Mesenteric fat pad (tissue), 1 donor: ENCODE results near the gene GPR22.

- PRO-cap = no peak
Measured at GRCh38 chr7:105016195-105017103, 2.4 kb downstream of the KMT2E start.

GRCh38 chr7:105690972-105691519 lies 109.8 kb upstream of the EFCAB10 start:
- PRO-cap = no peak

- PRO-cap = no peak
Measured at GRCh38 chr7:105924887-105925279, 38.2 kb upstream of the CDHR3 start.

DNA sequence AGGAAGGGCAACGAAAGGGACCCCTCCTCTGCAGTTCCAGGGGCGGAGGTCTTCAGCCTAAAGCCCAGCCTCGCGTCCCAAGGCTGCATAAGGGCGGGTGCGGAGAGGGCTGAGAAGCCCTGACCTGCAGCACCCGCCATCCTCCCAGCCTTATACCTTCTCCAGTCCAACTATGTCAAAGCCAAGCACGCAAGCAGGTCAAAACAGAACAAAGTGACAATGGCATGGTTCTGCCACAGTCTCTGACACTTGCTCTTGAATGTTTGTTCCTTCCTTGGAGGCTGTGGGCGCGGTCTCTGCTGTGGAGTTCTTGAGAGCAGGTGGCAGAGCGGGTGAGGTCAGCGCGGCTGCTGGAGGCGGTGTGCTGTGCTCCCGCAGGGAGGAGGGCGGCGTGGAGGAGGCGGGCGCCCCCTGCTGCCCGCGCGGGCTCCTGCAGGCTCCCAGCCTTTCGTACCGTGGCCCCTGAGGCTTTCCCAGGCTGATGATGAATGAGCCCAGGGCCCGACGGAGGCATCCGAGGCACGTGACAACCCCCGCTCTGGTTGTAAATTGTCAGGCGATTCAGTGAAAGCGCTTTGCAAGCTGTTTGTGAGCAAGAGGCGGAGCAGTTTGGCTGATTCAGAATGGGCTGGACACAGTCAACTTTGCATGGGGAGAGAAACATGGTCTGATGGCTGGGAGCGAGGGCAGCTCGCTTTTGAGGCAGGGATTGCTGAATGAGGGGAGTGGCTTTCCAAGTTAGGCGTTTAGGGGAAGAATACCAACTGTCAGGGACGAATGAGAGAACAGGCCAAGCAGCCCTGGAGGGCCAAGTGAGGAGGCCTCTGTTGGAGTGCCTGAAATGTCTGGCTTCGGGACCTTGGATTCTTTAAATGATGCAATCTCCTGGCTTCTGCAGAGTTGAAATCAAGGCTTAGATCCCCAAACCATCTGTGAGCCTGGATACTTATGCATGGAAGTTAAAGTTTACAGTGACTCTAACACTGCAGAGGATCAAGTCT lies 46.5 kb downstream of the CDHR3 start:
- PRO-cap = no peak

DNA sequence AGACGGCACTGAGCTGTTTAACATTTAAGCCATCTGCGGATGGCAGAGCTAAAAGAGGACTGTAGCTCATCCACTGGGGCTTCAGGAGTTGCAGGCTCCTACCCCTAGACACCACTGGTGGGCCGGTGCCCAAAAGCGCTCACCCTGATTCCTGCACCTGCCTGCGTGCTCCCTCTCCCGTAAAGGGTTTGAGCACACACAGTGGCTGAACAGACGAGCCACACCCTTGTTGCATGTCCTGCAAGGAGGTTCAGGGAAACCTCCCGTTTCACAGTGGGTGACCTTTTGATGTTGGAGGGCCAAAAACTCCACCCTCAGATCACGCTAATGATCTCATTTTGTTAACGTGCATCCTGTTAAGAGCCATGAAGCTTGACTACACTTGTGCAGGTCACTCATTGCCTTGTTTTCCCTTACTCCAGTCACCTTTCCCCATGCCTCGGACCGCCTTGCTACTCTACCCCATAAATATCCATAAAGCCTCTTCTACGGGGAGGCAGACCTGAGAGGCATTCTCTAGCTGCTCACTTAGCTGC lies 37.8 kb downstream of the SYPL1 start:
- PRO-cap = no peak

DNA sequence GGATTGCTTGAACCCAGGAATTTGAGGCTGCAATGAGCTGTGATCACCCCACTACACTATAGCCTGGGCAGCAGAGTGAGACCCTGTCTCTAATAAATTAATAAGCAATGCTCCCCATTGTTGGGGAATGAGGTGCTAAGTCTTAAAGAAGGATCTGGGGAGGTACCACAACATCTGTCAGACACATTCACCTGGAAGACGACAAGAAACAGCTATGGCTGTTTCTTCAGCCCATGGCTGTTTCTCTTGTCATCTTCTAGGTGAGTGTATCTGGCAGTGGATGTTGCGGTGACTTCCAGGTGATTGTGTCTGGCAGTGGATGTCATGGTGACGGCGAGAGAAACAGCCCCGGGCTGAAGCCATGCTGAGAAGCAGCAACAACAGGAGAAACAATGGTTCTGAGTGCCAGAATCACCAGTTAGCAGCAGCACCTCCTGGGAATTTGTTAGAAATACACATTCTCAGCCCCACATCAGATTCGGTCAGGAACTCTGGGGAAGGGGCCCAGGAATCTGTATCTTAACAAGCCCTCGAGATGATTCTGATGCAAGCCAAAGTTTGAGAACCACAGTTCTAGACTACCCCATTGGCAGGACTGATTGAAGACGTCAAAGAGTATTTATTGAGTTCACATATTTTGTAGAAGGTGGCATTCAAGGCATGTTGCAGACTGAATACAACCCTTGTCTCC lies 68.6 kb upstream of the SYPL1 start:
- PRO-cap = no peak

DNA sequence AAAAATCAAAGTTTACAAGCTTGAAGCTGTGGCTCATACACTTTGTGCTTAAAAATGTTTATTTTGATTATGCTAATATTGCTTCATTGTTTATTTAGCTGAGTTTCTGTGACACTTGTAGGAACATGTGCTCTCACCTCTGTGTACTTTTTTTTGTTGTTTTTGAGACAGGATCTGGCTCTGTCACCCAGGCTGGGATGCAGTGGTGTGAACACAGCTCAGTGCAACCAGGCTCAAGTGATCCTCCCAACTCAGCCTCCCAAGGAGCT lies 84.6 kb upstream of the SYPL1 start:
- PRO-cap = no peak

DNA sequence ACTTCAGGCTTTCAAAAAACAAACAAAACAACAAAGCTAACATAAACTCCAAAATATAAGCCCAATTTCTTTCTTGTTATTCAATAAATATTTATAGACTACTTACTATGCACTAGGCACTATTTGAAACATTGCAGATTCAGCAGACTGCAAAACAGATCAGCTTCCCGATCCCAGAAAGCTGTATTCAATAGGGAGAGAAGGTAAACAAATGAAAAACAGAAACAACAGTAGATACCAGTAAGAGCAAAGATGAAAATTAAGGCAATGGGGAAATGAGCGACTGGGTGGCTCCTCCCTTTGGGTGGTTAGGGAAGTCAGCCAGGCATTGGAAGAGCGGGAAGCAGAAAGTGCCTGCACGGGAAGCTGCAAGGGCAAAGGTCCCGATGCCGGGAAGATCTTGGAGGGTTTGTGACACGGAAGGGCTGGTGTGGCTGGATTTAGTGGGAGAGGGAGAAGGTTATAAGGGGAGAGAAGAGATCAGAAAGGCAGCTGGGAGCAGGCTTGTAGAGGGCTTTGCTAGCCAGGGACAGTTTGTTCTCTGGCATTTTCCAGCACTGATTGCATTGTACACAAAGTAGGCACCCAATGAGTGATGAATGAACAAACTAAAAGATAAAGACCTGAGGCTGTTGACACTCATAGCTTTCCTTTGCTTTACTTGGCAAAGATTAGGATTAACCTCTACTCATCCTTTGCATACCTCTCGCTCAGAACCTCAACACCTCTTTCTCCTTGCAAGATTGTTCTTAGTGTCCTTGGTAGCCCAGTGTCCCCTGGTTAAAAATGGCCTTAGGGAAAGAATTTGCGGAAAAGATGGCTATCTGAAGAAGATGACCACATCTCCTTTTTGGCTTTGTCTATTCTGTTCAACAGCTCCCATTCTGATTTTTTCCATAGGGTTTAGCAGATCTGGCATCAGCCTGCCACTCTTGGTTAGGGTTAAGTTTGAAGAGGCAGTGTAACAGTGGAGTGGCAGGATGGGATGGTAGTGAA lies 67.7 kb downstream of the NAMPT start:
- PRO-cap = no peak

- PRO-cap = unidirectional peak, minus-strand start at chr7:106253886
Measured at GRCh38 chr7:106253775-106253958, 31.1 kb downstream of the NAMPT start.

- PRO-cap = no peak
Measured at GRCh38 chr7:106259668-106259928, 25.2 kb downstream of the NAMPT start.

- PRO-cap = no peak
Measured at GRCh38 chr7:106262729-106263430, 21.9 kb downstream of the NAMPT start.

GRCh38 chr7:106264296-106264679 lies 20.5 kb downstream of the NAMPT start:
- PRO-cap = no peak

DNA sequence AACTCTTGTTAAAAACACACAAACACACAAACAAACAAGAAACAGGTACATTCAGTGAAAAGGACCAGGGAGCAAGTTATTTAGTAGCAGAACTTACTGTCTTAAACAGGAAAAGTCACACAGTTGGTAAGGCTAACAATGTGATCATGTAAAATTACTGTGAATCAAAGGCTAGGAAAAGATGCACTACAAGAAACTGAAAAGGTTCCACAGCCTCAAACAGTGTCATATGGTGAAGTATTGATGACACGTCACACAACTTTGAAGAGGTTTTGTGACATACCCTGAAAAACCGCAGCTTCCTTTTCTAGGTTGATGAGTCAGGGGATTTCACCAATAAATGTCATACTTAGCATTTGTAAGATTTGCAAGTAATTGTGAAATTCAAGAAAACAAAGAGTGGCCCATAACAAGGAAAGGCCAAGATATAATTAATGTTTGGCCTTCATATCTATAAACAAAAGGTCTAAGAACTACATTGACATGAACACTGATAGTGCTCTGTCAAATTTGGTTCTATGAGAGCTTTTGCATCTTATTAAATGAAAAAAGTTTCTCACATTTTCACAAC lies 61.8 kb upstream of the NAMPT start:
- PRO-cap = no peak

- PRO-cap = no peak
Measured at GRCh38 chr7:106421294-106422007, 136.7 kb upstream of the NAMPT start.

GRCh38 chr7:106504108-106504751 lies 156.7 kb downstream of the CCDC71L start:
- PRO-cap = no peak

DNA sequence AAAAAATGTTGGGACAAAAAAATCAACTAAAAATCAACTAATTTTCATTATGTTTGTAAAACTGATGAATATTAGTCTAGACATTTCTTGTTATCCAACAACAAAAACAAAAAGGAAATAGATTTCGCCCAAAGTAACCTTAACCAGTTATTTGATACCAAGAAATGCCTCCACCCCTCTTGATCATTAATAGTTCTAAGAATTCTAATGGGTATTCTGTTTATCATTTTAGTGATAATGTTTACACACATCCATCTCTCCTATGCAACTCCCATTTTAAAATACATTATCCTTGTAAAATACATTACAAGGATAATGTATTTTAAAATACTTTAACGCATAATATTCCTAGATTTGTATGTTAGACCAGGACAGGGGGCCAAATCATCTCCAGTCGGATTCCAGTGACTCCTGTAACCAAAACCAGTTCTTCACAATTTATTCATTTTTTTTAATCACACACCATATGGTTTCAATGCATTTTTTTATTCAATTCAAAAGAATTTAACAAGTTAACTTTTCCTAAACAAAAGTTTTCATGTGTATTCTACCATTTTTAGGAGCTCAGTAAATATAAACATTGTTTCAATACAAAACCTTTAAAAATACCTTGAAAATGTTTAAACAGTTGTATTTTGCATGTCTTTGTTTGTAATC lies 1.9 kb downstream of the CCDC71L start:
- PRO-cap = no peak

DNA sequence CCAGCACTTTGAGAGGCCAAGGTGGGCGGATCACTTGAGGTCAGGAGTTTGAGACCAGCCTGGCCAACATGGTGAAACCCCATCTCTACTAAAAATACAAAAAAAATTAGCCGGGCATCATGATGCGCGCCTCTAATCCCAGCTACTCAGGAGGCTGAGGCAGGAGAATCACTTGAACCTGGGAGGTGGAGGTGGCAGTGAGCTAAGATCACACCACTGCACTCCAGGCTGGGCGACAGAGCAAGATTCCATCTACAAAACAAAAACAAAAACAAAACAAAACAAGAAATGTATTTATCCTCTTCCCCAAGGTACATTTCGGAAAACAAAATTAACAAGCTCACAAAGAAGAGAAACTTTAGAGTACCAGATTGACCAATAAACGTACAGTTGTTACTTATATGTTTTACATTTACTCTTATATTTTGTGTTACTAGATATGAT lies 16.5 kb downstream of the PIK3CG start:
- PRO-cap = no peak

GRCh38 chr7:106886371-106887095 lies 21.5 kb downstream of the PIK3CG start:
- PRO-cap = no peak

DNA sequence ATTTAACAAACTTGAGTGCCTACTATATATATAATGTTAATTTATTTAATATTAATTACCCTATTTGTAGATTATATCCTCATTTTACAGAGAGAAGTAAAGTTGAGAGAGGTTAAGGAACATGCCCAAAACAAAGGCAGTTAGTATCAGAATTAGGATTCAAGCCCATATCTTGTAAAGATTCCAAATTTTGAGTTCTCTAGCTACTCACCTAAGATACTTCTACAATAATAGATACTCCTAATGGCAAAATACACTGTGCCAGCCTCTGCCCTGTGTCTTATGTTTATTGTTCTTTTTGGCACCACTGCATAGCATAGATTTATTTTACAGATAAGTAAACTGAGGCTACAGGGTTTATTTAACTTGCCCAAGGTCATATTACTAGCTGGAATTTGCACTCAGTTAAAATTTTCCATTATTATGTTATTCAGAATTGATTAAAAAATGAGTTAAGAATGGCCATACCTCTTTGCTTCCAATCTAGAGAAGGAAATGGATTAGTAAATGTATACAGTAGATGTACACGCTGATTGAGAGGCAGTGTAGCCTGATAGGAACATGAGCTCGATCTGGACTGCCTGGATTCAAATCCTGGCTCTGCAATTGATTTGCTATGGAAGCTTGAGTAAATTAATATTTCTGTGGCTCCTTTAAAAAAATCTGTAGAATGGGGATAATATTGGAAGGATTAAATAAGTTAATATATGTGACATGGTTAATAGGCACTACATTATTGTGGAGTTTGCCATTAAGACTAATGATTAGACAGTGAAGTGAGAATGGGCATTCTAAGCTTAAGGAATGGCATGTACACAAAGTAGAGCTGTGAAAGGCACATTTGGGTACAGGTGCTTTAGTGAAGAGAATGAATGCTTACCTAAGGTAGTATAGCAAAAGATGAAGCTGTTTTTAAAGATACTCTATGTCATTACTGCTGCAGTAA lies 24.7 kb downstream of the HBP1 start:
- PRO-cap = no peak

DNA sequence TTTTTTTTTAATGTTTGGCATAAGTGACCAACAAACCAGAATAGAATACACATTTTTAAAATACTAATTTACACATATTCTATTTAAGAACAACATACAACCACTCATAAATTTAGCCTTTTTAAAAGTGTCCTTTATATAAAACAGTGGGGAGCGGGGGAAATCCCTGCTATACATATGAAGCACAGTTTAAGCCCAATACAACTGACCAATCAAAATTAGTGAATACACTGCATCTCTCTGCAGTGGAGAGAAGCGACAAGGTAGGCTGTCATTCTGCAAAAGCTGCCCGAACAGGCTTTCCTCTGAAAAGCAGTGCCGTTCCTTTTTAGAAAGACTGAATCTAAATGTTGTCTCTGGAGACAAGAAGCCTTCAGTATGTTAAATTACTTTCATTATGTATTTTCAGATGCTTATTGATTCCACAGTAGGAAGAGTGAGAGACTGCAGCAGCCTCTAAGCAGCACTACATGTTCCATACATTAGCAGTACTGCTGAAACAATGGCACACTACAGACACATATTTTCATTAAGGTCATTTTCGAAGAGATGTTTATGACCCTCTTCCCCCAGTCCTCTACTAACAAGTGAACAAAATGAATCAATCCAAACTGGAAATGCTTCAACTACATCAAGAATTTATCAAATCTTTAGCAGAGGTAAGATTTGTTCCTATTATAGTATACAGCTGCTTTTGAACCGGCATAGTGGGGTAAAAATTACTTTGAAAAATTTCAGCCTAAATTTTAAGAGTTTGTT lies at the start of gene GPR22:
TSS of gene GPR22 (plus strand) at position 271 of the 759 bp plus-strand sequence.
- PRO-cap = no peak